HT1080 (cell line): ENCODE results near the genes COL6A2 and LSS.

RAMPAGE:
- cytosol, long total RNA, result no peak
- long total RNA, result no peak
- nucleus, long total RNA, result no peak
Measured at GRCh38 chr21:45982006-45983192, 829 bp downstream of the COL6A1 start.

RAMPAGE:
- cytosol, long total RNA, result no peak
- long total RNA, result no peak
- nucleus, long total RNA, result no peak
Measured at GRCh38 chr21:46004367-46004957, 22.9 kb downstream of the COL6A1 start.

GRCh38 chr21:46033053-46034096 is 51.8 kb downstream of the COL6A1 start:
RAMPAGE:
- cytosol, long total RNA, result no peak
- long total RNA, result no peak
- nucleus, long total RNA, result no peak

GRCh38 chr21:46040495-46041067 is 57.3 kb upstream of the COL6A2 start:
RAMPAGE:
- cytosol, long total RNA, result no peak
- long total RNA, result no peak
- nucleus, long total RNA, result no peak

DNA sequence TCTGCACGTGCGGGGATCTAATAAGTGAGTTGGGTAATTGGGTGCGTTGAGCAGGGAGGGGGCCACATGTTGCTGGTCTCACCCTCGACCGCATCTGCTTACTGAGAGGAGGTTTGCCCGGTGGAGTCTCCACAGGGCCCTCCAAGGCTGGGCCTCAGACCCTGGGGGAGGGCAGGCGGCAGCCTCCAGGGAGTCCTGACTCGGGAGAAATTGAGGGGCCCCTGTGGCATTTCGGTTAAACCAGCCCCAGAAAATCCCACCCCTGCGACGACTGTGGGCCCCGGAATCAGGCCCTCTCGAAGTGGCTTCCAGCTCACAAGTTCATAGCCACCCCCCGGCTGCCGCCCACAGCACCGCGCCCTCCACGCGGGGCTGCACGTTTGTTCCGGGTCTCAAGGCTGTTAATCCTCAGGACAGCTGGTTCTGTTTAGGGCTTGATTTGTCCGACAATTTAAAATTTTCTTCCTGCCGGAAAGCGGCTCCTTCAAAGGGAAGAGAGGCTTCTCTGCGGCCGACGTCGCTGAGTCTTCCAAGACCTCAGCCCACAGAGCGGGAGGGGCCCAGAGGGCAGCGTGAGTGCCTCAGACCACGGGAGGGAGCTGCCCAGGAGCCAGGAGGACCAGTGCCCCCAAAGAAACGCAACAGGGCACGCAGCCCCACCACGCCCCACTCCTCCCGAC is 14.6 kb upstream of the COL6A2 start:
RAMPAGE:
- cytosol, long total RNA, result no peak
- long total RNA, result no peak
- nucleus, long total RNA, result no peak

DNA sequence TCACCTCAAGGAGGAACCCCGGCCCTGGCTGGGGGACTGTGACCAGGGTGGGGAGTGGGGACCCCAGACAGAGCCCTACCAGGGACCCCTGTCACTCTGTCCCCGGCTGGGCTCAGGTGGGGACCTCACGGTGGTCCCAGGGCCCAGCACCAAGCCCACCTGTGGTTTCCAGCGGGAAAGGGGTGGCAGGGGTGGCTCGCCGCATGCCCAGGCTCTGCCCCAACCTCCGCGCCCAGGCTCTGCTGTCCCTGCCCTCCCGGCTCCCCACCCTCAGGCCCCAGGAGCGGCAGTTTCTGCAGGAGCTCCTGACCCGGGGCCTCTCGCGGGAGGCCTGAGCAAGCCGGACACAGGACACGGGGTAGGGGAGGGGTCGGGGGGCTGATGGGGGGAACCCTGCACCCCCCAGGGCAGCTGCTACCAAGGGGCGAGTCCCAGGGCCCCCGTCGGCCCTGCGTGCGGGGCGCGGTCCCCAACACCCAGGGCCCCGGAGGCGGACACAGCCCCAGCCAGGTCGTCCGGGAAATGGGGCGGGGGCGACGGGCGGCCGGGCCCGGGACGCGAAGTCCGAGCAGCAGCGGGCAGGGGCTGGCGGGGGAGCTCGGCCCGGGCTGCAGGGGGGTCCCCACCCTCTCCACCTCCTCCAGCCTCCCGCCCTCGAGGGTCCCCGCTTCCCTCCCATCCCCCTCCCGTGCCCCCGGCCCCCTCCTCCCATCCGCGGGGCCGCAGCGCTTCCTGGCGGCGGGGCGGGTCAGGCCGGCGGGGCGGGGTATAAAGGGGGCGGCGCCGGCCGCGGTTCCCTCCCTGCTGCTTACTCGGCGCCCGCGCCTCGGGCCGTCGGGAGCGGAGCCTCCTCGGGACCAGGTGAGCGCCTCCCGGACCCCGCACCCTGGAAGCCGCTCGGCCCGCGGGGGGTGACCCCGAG is at the start of gene COL6A2:
TSS of gene COL6A2 (plus strand) at position 800 of the 922 bp plus-strand sequence.
RAMPAGE:
- cytosol, long total RNA, result start-site peak on the plus strand centred at position 832 of the sequence, 23 bp wide, 46 and 102 reads in 2 replicates
- long total RNA, result start-site peak on the plus strand centred at position 839 of the sequence, 10 bp wide, 50 reads
- nucleus, long total RNA, result no peak

GRCh38 chr21:46228290-46229100 is at the start of gene LSS:
Gene LSS (minus strand): TSS chr21:46228774.
RAMPAGE:
- cytosol, long total RNA, result no peak
- long total RNA, result no peak
- nucleus, long total RNA, result no peak

RAMPAGE:
- cytosol, long total RNA, result no peak
- long total RNA, result no peak
- nucleus, long total RNA, result no peak
Measured at GRCh38 chr21:46322228-46323364, 1.1 kb downstream of the C21orf58 start.

DNA sequence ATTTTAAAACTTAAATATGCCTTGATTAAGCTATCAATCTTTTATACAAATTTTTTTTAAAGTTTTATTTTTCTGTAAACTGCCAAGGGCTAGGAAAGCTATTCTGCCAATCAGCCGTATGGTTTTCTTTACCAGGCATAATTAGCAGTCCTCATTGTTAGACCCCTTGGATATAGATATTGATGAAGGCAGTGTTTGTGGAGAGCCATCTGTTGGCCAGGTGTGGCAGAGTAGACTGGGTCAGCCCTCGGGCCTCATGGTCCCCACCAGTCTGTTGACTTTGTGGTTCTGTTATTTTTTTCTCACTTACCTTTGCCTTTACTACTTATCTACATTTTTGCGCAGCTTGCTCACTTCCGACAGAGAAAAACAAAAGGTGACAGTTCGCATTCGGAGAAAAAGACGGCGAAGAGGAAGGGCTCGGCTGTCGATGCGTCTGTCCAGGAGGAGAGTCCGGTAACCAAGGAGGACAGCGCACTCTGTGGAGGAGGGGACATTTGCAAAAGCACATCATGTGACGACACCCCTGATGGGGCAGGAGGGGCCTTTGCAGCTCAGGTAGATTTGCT is 2.2 kb downstream of the PCNT start:
RAMPAGE:
- cytosol, long total RNA, result no peak
- long total RNA, result no peak
- nucleus, long total RNA, result no peak

DNA sequence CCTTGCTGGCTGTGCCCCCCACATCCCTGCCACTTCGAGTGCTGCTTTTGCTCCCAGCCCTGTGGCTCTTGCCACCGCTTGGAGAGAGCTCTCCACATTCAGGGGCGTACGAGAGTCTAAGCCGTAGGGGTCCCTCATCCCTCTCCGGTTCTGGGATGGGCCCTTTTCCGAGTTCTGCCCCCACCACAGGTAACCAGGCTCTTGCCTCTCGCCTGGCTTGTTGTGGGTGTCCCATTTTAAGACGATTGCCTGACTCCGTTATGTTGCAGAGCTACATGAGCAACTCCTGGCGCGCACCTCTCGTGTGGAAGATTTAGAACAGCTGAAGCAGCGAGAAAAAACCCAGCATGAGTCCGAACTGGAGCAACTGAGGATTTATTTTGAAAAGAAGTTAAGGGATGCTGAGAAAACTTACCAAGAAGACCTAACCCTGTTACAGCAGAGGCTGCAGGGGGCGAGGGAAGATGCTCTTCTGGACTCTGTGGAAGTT is 28.9 kb downstream of the PCNT start:
RAMPAGE:
- cytosol, long total RNA, result no peak
- long total RNA, result no peak
- nucleus, long total RNA, result no peak

DNA sequence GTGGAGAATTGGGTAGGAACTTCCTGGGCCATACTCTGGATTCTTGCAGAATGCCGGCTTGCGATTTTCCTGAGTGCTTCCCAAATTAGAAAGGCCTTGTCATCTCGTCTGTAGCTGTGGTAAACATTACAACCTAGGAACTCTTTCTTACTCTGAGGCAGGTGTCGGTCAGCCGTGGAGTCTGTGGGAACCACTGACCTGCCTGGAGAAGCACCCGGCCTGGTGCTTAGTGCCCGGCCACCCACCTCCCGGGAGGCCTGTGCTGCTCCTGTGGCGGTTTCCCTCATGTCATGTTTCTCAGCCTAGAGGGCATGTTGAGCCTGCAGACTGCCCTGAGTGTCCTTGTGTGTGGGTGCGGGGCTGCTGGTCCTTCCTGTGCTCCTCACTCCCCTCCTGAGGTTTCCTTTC is 64.7 kb downstream of the S100B start:
RAMPAGE:
- cytosol, long total RNA, result no peak
- long total RNA, result no peak
- nucleus, long total RNA, result no peak

GRCh38 chr21:46626346-46627247 is 8.9 kb upstream of the PRMT2 start:
RAMPAGE:
- cytosol, long total RNA, result no peak
- long total RNA, result no peak
- nucleus, long total RNA, result no peak

DNA sequence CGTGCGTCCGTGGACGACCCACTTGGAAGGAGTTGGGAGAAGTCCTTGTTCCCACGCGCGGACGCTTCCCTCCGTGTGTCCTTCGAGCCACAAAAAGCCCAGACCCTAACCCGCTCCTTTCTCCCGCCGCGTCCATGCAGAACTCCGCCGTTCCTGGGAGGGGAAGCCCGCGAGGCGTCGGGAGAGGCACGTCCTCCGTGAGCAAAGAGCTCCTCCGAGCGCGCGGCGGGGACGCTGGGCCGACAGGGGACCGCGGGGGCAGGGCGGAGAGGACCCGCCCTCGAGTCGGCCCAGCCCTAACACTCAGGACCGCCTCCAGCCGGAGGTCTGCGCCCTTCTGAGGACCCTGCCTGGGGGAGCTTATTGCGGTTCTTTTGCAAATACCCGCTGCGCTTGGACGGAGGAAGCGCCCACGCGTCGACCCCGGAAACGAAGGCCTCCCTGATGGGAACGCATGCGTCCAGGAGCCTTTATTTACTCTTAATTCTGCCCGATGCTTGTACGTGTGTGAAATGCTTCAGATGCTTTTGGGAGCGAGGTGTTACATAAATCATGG is 32.3 kb downstream of the PRMT2 start:
RAMPAGE:
- cytosol, long total RNA, result no peak
- long total RNA, result no peak
- nucleus, long total RNA, result no peak